Vermiform appendix (tissue), 1 donor: Measurements from ENCODE around the gene PARD6G.

DNA sequence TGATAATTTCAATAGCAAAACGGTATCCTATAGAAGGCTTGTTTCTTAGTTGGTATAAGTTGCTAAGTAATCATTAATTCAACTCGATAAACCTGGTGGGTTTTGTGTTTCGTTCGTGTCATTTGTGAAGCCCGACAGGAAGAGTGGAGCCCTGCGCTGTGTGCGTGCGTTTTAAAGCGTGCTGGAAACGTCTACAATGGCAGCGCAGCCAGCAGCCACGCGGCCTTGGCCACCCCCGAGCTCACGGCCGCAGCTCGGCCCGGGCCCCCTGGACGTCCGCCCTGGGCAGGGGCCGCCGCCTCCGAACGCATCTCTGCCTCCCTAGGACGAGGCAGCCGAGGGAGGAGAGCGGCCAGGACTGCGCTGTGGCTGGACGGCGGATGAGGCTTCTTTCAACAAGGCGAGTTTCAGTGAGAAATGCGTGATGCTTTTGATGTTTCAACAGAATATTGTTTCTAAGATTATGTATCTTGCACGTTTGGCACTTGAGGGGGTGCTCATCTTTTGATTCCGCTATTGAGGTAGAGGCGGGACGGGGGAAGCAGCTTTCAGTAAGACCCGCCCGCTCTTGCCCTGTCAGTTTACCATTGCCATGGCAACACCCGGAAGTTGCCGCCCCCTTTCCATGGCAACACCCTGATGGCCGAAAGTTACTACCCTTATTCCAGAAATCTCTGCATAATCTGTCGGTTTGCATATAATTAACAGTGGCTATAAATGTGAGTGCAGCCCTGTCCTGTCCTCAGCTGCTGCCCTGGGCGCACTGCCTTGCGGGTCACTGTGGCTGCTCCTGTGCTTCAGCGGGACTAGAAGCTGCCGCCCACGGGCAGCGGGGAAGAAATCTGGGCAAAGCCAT lies 38.5 kb downstream of the ADNP2 start:
- PRO-cap: no peak

DNA sequence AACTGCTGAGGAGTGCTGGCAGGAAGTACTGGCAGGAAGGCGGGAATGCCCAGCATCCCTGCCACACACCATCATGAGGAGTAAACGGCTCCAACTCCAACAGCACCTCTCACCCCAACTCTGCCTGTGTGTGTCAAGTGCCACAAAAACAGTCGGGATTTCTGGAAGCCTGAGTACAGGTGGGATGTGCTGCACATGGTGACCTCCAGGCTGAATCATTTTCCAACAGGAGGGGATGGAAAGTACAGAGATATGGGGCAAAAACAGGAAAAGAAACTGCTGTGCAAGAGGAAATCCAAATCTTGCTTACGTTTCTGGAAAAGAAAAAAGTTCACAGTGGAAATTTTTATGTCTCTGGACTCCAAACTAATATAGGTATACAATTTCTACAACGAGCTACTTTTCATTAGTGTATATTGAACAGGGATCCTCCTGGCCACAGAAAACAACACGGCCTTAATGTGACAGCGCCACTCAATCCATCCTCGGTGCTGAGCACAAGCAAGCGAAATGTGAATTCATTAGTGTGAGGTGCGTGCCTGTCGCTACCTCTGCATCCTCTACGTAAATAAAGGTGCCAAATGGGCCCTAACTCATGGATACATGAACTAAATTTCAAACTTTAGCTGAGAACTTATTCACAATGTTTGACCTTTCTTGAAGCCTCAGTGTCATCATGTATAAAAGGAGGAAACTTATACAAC lies 53.4 kb downstream of the PARD6G start:
- PRO-cap: no peak

GRCh38 chr18:80246799-80247933 lies at the start of gene PARD6G:
Gene PARD6G (minus strand): TSS chr18:80247514.
- PRO-cap: unidirectional peak, plus-strand start at chr18:80247022; unidirectional peak, minus-strand start at chr18:80247059; bidirectional peak, plus-strand start at chr18:80247695, minus-strand start at chr18:80247501

DNA sequence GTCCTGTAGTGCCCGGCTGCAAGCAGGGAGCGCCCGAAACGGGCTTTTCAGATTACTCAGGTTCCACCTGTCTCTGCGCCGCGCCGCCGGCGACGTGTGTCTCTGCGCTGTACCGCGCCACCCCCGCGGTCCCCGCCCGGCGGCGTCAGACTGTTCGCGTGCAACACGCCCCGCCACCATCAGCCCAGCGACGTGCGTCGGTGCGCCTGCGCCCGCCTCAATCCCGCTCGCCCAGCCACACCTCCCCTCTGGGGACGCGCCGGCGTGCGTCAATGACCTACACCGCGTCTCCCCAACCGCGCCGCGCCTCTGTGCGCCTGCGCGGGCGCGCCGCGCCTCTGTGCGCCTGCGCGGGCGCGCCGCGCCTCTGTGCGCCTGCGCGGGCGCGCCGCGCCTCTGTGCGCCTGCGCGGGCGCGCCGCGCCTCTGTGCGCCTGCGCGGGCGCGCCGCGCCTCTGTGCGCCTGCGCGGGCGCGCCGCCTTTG lies 15.1 kb upstream of the PARD6G start:
- PRO-cap: no peak